Stomach (tissue), 7 donors: ENCODE measurements around a stretch of chr15.

DNA sequence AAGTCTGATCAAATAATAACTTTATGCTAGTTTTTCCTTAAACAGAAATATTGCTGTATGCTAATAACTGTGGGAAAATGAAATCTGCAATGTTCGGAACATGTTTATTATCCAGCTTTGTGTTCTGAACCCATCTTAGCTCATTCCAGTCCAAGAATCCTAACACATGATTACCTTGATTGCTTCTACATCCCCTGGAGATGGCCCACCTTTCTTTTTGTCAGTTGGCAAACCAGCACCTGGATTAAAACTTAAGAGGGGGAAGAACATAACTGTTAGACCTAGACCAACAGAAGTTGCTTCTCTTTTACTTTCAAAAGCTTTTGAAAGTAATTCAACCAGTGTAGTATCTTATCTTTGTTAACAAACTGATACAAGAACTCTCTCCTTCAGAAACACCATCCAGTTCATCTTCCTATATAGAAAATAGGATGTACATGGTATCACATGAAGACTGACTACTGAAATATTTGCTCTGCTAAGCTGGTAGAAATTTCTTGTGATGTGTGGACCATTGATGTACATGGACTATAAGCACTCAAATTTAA lies 8.3 kb upstream of the SELENOS start:
- PRO-cap, result no peak
- RAMPAGE, long total RNA, 5 experiments, result start-site peak on the minus strand in 3 of 5 experiments, centred at positions 147 to 247 of the sequence, 8 to 17 reads per replicate
- RRBS, result no CpG with 5 or more reads among the region's 1 CpG

- PRO-cap, result bidirectional peak, plus-strand start at chr15:101295828, minus-strand start at chr15:101295562
- RAMPAGE, long total RNA, 5 experiments, result no peak in any of the 5 experiments
- RRBS, result no CpG with 5 or more reads among the region's 26 CpGs
Measured at GRCh38 chr15:101295511-101296002, 509 bp upstream of the SNRPA1 start.

DNA sequence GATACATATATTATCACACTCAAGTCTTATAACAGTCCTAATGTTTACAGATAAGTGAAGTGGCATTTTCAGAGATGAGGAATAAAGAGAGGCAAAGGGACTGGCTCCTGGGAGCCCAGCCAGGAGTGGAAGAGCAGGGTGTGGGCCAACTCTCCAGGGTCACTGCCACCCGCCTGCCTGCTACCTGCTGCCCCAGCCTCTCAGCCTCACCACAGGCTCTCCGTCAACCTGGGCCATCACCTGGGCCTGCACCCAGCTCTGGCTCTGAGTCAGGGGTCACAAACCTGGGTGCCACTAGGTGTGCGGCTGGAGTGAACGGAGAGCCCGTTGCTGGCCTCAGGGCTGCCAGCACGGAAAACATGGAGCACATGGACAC lies 73.3 kb upstream of the SNRPA1 start:
- PRO-cap, result no peak
- RAMPAGE, long total RNA, 5 experiments, result no peak in any of the 5 experiments
- RRBS, result no CpG with 5 or more reads among the region's 6 CpGs

- PRO-cap, result no peak
- RAMPAGE, long total RNA, 5 experiments, result no peak in any of the 5 experiments
- RRBS, result no CpG with 5 or more reads among the region's 7 CpGs
Measured at GRCh38 chr15:101487076-101487393, 2.5 kb downstream of the PCSK6 start.

- PRO-cap, result no peak
- RAMPAGE, long total RNA, 5 experiments, result no peak in any of the 5 experiments
- RRBS, result no CpG with 5 or more reads among the region's 20 CpGs
Measured at GRCh38 chr15:101487394-101488317, 1.9 kb downstream of the PCSK6 start.

GRCh38 chr15:101489001-101489178 lies 617 bp downstream of the PCSK6 start:
- PRO-cap, result unidirectional peak, minus-strand start at chr15:101489060
- RAMPAGE, long total RNA, 5 experiments, result no peak in any of the 5 experiments
- RRBS, result 2% methylated on average over 16 of the region's 24 CpGs

GRCh38 chr15:101613232-101613967 lies 38.8 kb downstream of the TM2D3 start:
- PRO-cap, result no peak
- RAMPAGE, long total RNA, 5 experiments, result no peak in any of the 5 experiments
- RRBS, result no CpG with 5 or more reads among the region's 18 CpGs

- PRO-cap, result no peak
- RAMPAGE, long total RNA, 5 experiments, result no peak in any of the 5 experiments
- RRBS, result no CpG with 5 or more reads among the region's 3 CpGs
Measured at GRCh38 chr15:101647297-101647742, 4.9 kb downstream of the TM2D3 start.

GRCh38 chr15:101654199-101654913 lies 2.2 kb upstream of the TM2D3 start:
- PRO-cap, result no peak
- RAMPAGE, long total RNA, 5 experiments, result start-site peak on the minus strand in 2 of 5 experiments, at chr15:101654362-101654938 at its widest, 7 to 22 reads per replicate
- RRBS, result no CpG with 5 or more reads among the region's 11 CpGs